ENCODE results near the genes KCTD3 and TGFB2.

GRCh38 chr1:214548858-214549430 is 2.5 kb downstream of the PTPN14 start:
- PRO-cap = unidirectional peak, plus-strand start at chr1:214549226

GRCh38 chr1:214603873-214604495 is 989 bp downstream of the CENPF start:
- PRO-cap = no peak

DNA sequence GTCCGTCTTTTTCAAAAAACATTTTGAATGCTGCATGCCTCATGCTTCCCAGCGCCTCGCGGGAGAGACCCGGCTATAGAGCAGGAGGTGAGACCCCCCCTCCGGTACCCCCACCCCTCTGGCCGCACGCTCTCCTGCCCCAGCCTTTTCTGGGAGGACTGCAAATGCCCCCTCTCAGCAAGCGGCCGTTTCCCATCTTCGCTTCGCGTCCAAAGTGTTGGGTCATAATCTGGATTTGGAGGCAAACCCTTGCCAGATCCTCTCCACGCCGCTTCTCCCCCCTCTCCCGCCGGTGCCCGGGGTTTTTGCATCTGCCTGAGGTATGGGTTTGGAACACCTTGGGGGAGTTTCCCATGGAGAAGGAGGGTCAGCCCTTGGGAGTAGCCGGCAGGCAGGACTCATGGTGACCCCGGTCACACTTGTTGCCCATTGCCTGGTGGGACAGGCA is 832 bp downstream of the KCNK2 start:
- PRO-cap = no peak

GRCh38 chr1:215566812-215567531 is at the start of gene KCTD3:
TSS of gene KCTD3 (plus strand) at chr1:215567304.
- PRO-cap = bidirectional peak, plus-strand start at chr1:215567375, minus-strand start at chr1:215567261

DNA sequence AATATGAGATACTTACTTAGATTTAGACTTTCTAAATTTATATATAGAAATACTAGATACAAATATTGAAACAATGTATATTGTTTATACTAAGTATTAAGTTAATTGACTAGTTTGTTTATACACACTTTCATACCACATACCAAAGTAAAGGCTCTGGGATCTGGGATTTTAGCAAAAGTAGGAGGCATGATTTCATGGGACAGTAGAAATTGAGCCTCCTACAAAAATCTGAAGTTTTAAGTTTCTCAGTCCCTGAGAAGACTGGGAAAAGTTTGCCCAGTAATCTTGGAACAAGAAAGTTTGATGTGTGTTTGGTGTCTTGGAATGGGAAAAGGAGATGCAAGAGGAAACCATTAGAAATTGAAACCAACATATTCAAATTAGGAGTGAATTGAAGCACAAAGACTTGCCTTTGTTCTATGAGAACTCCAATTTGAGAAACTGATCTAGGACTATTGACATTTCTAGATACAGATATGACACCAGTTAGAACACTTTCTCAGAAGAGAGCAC is 30.9 kb downstream of the KCTD3 start:
- PRO-cap = no peak

DNA sequence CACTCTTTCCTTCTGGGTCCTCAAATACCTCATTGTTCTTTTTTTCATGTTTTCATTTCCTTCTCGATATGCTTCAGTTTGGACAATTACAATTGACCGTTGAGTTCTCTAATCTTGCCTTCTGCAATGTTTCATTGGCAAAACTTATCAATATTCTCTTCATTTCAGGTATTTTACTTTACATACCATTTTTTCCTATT is 261.2 kb downstream of the USH2A start:
- PRO-cap = no peak

DNA sequence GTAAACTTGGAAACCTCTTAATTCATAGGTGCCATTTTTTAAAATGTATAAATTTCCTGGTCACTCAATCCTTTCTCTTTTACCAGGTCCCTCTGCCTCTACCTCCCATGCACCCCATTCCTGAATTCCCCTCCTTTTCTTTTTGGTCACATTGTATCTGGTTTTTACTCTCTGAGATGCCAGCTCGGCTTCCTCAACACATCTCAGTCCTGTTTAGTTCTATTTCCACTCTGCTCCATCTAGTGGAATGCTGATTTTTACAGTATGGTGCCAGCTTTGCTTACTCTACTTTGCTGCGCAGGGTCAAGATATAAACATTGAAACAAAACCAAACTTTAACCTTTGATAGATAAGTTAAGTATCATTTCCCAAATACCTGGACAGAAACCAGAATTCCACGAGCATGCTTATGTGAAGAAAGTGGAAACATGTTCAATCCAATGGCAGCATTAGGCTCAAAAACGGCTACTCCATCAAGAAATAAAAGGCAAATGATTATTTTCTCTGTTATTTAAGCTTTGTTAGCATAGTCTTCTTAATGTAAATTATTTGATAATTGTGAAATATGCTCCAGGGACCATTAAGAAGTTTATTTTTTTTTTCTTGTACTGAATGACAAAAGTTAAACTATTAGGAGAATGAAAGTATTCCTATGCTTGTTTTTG is 95.9 kb downstream of the ESRRG start:
- PRO-cap = no peak

DNA sequence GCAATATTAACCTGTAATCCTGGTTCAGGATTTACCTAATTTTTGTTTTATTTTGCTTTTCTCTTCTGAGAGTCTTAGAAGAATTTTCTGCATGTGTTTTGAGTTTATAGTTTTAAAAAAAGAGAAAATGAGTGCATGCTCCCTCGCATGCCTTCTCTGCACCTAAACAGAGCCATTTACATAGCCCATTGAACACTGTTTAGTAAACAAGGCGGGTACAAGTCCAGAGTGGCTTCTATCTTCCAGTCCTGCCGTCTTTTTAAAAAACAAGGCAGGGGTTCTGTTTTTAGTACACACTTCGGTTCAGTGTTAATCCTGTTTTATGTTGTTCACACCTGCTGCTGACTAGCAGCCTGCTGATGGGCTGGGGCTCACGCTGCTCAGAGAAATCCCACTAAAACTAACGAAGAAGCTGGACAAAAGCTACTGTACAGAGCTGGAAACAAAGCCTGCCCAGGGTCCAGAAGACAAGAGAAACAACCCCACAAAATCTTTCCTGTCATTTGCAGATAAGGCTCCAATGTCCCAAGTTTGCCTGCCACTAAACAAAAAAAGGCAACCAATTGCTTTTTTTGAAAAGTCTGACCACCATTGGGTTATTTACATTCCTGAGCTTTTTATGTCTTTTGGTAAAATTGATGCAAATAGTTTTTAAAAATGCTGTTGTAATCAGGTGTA is 13.2 kb downstream of the ESRRG start:
- PRO-cap = no peak

- PRO-cap = no peak
Observed at GRCh38 chr1:216765432-216766082, 42.3 kb upstream of the ESRRG start.

DNA sequence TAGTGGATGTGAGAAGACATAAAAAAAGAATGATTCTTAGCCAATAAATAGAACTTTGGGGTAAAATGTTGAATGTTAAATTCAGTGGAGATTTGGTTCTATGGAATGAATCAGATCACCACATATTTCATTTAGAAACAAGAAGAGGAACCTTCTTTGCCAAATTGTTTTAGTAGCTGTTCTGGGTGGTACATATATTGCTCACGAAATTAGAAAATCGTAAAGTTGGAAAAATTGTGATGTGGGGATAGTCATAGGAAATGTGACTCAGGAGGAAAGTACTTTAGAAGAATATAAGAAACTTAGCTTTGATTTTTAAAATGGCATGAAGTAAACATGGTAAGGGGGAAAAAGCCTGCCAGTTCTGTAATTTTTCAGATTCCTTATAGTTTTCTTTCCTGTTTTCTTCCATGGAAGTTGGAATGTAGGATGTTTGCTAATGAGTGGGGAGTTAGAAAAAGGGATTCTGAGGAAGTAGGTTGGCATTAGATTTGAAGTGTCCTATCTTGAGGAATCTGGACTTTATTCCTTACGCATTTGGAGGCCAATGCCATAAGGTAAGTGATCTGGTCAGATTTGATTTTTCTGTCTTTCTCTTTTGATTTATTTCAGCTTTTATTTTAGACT is 27.5 kb downstream of the RRP15 start:
- PRO-cap = no peak

DNA sequence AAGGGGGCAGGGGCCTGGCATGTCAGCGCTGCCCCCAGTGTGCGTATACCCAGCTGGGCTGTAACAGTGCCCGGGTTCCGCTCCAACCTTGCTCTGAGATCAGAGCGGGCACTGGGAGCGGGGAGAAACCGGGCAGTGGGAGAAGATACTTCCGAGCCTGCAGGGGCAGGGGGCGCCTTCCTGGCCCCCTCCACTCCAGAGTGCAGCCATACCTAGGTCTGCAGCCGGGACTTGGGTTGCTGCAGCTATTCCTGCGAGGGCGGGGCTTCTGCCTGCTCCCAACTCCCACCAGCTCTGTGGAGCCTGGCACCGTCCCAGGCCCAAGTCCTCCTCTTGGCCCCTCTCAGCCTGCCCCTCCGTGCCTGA is 21.4 kb upstream of the TGFB2 start:
- PRO-cap = no peak

DNA sequence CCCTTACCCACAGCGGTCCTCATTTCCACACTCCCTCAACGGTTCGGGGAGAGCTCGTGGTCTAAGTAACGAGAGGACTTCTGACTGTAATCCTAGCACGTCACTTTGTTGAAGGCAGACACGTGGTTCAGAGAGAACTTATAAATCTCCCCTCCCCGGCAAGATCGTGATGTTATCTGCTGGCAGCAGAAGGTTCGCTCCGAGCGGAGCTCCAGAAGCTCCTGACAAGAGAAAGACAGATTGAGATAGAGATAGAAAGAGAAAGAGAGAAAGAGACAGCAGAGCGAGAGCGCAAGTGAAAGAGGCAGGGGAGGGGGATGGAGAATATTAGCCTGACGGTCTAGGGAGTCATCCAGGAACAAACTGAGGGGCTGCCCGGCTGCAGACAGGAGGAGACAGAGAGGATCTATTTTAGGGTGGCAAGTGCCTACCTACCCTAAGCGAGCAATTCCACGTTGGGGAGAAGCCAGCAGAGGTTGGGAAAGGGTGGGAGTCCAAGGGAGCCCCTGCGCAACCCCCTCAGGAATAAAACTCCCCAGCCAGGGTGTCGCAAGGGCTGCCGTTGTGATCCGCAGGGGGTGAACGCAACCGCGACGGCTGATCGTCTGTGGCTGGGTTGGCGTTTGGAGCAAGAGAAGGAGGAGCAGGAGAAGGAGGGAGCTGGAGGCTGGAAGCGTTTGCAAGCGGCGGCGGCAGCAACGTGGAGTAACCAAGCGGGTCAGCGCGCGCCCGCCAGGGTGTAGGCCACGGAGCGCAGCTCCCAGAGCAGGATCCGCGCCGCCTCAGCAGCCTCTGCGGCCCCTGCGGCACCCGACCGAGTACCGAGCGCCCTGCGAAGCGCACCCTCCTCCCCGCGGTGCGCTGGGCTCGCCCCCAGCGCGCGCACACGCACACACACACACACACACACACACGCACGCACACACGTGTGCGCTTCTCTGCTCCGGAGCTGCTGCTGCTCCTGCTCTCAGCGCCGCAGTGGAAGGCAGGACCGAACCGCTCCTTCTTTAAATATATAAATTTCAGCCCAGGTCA is at the start of gene TGFB2:
Gene TGFB2, plus strand, starts transcription at position 169 of the 1,035 bp plus-strand sequence.
- PRO-cap = bidirectional peak, plus-strand start at position 169 of the sequence, minus-strand start at position 37 of the sequence; bidirectional peak, plus-strand start at position 708 of the sequence, minus-strand start at position 820 of the sequence

DNA sequence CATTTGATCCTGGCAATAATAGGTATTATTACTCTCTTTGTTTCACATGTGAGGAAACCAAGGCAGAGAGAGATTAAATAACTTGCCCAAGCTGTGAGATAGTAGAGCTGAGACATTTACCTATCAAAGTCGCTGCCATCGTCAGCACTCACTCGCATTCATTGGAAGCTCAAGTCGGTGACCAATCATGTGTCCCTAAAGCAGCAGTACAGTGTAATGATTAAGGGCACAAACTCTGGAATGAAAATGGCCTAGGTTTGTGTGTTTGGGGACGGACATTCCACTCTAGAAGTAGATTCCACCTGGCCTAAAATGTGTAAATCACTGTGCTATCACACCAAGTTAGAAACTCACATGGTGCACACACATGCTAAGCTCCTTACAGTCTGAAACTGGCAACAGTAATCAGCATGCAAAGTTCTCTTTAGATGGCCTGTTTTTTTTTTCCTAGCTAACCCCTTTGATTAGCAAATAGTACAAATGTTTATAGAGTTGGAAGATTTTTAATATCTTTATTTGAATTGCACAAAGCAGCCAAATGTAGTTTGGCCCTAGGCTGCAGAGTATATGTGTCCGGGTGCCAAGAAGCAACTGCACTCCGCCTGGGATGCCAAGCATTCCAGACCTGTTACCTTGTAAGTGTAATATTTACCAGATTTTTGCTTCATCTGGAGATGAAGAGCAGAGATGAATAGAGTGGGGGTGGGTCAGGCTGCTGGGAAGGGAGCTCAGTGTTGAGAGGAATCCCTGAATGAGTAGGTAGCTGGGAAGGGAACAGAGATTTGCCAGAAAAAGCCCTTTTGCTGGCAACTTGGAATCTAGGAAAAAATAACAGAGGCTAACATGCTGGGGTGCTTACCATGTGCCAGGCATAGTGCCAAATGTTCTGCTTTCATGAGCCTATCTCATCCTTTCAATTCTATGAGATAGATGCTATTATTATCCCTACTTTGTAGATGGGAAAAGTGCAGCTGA is 35.2 kb downstream of the TGFB2 start:
- PRO-cap = no peak

DNA sequence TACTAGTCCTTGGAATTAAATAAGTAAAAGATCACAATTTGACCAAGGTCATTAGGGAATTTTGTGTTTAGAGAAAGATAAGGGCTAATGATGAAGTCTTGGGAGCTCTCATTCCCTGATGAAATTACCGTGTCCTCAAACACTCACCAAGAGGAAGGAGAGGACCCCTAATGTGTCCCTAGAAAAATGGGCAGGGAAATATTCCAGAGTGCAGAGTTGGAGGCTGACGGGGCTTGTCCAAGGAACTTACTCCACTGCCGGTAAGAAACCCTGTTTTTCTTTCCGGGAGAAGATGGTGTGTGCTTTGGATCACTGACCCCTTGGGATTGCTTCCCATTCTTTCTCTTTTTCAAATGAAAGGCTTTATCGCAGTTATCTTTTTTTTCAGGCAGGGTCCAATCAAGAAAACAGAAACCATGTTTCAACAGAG is 145.0 kb downstream of the LYPLAL1 start:
- PRO-cap = no peak

- PRO-cap = no peak
Observed at GRCh38 chr1:219996880-219997485, 49.3 kb downstream of the EPRS1 start.

- PRO-cap = no peak
Observed at GRCh38 chr1:220272736-220272979, 405 bp upstream of the RAB3GAP2 start.

- PRO-cap = no peak
Observed at GRCh38 chr1:220651715-220652324, 38.3 kb upstream of the C1orf115 start.

GRCh38 chr1:220876381-220877160 is 2.7 kb upstream of the HLX start:
- PRO-cap = bidirectional peak, plus-strand start at chr1:220876793, minus-strand start at chr1:220876652

DNA sequence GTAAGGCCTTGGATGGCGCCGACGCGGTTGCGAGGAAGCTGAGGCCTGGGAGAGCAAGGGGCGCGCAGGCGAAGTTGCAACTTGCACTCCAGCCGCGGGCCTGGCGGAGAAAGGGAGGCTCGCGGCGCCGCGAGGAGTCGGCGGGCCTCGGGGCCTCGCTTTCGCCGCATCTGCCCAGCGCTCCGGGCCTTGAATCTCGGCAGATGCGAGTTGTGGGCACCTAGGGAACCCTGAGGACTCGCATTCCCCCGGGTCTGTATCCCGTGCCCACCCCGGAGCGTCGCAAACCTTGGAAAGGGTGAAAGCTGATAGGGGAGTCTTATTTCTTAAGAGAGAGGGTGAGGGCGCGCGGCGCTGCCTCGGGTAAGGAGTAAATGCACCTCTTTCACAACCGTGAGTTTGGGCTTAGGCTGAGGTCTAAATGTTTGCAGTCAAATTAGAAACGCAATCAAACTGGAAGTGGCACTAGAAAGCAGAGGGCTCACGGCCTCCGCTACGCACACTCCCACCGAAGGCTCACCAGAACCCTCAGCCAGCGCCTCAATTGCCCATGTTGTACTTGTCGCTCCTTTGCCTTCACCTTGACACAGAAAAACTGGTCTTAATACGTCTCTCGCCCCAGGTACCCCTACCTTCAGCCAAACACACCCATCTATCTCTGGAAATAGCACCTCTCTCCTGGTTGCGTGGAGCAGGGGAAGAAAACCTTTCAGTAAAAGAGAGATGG is 1.9 kb upstream of the HLX start:
- PRO-cap = bidirectional peak, plus-strand start at position 137 of the sequence, minus-strand start at position 76 of the sequence; bidirectional peak, plus-strand start at position 447 of the sequence, minus-strand start at position 297 of the sequence

DNA sequence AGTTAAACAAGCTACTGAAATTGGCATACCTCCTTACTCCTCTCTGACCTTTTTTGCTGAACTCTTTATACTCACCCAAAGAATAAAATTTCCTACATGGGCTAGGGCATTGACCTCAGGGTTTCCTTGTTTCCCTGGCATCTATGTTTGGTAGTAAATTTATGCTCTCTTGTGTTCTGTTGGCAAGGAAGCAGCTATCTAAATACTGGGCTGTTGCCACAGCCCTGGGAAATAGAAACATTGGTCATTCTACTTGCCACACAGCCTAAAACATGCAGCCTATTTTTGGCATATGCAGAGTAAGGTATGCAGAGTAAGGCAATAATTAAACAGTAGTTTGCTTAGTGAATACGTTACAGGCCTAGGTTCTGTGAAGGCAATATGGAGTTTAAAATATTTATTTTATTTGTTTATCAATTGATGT is 351.4 kb downstream of the HLX start:
- PRO-cap = no peak